Fibroblast of villous mesenchyme (primary cell): ENCODE measurements around a stretch of chr16.

DNA sequence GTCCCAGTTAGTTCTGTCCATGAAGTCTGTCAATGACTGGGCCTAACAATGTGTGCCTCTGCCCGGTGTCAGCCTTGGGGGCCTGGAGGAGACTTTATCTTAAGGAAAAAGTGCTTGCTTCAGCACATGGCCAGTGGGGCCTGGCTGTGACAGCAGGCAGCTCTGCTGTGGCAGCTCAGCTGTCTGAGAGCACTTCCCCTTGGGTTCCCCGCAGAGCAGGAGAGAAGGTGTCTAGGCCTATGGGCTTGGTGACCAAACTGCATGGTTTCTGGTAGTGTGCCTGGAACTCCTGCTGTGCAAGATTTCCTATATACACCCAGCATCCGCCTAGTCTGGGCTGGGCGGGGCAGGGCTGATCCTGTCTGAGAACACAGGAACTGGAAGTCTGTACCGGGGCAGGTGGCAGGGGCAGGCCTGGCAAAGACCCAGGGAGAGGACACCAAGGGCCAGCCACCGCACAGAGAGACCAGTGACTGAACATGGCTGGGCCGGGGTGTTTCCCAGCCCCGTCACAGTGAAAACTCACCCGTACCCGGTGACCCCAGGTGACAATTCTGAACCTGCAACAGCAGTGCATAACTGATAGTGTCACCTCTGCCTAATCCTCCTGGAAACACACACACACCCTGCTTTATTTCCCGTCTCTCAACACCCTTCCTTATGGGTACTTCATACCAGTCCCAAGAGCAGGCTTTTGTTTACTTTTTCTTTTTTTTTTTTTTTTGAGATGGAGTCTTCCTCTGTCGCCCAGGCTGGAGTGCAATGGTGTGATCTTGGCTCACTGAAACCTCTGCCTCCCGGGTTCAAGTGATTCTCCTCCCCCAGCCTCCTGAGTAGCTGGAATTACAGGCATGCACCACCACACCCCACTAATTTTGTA is 39.4 kb downstream of the CHD9 start:
- CAGE, long polyA plus RNA: no peak

DNA sequence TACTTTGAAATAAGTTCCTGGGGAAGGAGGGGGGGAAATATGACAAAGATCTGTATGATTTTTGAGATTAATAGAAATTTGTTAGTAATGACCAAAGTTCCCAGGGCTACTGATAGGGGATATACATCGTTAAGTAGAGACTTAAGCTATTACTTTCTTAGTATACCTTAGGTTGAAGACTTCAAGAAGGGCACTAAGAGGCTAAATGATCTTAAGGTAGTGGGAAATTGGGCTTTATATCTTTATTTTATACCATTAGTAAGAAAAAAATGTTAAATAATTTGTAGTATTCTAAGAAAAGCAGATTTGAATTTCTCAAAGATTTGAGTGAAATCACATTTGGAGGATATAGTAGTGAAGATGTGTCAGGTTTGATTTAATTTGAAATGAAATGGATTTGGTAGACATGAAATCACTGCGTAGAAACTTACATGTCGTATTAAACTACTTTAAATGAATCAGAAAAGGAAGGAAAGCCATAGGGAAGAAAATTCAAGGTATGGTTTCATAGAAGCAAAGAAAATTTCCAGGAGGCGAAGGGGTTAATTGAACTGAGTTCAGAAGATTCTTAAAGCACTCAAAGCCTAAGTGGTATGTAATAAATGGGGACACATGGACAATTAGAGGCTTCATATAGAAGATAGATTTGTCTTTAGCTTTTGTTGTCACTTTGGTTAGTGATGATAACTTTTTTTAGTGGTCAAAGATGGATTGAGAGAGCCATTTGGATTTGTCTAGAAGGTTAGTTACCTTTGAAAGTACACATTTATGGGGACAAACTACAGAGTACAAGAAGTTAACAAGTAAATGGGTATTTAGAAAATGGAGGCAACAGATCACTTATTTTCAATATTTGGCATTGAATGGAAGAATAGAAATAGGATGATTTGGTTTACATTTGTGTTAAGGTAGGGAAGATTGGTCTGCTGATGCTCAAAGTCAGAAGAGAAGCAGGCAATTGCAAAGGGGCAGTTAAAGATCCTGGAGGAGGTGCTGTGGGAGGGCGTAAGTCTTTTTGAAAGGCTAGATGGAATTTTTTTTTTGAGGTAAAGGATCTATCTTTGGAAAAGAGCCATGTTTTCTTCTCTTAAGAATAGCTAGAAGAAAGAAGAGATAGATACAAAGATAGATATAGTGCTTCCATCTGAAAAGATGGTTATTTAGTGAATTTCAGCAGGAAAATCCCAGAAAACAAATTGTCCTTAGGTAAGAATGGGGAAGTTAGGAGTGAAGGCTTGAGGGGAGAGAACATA is 83.6 kb downstream of the CHD9 start:
- CAGE, long polyA plus RNA: no peak

DNA sequence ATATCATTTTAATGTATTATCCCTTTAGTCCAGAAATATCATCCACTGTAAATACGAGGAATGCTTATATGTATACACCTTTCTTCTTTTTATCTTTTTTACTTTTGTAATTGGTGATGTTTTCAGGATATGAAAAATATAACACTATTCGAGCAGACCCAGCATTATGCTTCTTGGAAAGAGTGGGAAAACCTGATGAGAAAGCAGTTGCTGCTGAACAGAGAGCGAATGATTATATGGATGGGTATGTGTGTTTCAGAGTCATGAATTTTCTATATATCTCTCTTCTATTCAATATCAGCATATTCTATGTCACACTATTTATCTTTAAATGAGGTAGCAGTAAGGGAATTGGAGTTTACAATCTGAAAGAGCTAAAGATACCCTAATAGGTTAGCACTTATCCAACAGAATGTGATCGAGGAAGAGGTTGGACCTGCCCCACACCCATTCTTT is 148.1 kb upstream of the RBL2 start:
- CAGE, long polyA plus RNA: no peak

DNA sequence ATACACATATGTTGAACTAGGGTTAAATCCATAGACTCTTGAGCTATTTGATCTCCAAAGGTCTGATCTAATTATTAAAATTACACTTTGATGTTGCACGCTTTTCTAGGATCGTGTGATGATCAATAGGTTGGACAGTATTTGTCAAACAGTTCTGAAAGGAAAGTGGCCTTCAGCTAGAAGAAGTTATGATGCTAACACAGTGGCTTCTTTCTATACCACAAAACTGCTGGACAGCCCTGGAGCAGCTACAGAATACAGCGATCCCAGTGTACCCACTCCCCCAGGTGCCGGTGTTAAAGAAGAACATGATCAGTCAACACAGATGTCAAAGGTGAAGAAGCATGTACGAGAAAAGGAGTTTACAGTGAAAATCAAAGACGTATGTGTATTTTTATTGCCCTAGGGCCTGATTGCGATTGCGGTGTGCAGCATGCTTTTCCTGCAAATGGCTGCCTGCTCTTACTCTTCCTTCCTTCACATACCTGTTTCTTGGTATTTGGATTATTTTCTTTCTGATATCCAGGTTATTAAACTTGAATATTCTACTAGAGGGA is 126.6 kb upstream of the RBL2 start:
- CAGE, long polyA plus RNA: no peak

GRCh38 chr16:53433444-53433897 is 800 bp upstream of the RBL2 start:
- CAGE, long polyA plus RNA: no peak

DNA sequence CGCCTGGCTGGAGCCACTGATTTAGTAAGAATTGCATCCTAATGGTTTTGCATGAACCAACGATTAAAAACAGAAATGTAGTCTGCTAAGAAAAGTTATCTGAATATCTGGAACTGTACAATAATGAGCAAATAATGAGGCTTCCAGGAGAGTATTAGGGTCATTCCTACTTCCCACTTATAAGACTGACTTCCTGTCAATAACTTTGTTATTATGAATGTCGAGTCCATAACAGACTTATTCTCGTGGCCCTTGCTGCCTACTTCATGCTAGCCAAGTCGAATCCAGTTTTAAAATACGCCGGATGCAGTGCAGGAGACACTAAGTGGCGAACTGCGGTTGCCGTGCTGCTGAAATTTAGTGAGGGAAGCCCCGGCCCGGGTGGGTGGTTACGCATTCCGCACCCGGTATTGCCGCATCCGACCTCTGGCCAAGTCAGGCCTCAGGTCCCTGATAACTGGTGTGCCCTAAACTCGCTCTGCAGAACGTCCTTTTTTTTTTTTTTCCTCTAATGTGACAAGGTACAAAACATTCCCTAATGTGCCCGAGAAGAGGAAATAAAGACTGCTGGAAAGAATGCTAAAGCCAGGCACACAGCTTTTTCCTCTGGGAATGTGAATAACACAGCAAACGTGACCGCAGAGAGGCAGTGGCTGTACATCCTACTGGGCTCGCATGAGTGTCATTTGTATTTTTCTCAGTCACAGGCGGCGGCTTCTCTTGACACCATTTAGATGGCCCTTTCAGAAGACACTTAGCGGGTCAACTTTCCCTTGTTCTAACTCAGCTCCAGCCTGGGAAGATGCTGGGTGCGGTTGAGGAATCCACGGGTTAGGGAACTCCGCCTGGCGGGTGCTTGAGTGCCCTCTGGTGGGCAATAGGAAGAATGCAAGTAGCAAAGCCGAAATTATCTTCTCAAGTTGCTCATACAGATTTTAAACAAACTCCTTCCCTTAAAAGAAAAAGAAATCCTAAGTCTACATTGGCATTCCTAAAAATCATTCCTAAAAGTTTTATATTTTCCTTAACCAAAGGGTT is 7.1 kb upstream of the AKTIP start:
- CAGE, long polyA plus RNA: no peak

GRCh38 chr16:53550133-53550528 is 47.1 kb upstream of the AKTIP start:
- CAGE, long polyA plus RNA: no peak

- CAGE, long polyA plus RNA: no peak
Observed at GRCh38 chr16:53822907-53823583, 119.1 kb downstream of the FTO start.

DNA sequence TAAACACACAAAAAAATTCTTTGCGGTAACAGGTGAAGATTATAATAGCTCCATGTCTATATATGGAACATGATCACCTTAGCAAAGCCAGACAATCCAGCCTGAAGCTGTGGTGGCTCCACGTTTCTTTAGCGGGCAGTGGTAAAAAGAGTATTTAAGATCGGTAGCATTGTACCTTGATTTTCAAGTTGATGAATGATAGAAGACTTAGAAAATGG is 182.8 kb downstream of the FTO start:
- CAGE, long polyA plus RNA: no peak

- CAGE, long polyA plus RNA: no peak
Observed at GRCh38 chr16:53973178-53973830, 269.3 kb downstream of the FTO start.

GRCh38 chr16:54178254-54178837 is 108.2 kb downstream of the IRX3 start:
- CAGE, long polyA plus RNA: no peak

DNA sequence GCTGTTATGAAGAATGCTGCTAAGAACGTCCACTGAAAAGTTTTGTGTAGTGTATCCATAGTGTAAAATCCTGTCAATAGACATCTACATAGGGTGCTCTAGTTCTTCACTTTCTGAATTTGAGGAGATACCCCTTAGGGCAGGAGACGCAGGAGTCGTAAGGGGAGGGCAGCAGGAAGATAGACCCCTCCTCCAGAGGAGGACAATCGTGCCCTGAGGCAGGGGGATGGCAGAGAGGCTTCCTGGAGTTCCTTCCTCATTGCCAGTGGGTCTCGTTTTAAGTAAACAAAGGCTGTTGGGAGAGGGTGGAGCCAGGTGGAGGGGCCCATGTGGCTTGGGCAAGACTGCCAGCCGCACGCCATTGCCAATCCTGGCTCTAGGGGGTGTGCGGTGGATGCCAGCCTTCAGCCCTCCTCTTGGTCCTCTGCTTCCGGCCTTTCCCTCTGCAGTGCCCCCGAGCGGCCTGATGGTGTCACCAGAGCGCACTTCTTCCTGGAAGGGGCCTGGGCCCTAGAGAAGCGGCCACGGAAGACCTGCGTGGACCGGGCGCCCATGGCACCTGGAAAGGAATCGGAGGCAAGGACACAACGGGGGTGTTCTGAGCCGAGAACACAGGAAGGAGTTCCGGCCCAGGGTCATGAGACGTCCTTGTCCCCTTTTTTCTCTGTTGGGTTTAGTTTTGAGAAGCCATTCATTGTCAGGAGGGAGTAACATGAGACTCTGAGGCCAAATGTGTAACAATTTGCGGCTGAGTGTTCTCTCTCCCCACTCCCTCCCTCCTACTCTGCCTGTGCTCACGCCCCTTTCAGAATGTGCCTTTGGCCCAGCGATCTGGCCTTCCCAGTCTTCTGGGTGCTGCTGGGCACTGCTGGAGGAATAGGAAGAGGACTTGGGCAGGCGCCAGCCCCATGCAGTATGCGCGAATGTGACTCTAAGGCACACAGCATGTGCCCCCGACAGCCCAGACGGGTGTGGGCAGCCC is 92.9 kb downstream of the IRX3 start:
- CAGE, long polyA plus RNA: no peak

GRCh38 chr16:54266357-54267048 is 20.1 kb downstream of the IRX3 start:
- CAGE, long polyA plus RNA: no peak

- CAGE, long polyA plus RNA: no peak
Observed at GRCh38 chr16:54284253-54284797, 2.3 kb downstream of the IRX3 start.

GRCh38 chr16:54430186-54431066 is 143.8 kb upstream of the IRX3 start:
- CAGE, long polyA plus RNA: no peak

DNA sequence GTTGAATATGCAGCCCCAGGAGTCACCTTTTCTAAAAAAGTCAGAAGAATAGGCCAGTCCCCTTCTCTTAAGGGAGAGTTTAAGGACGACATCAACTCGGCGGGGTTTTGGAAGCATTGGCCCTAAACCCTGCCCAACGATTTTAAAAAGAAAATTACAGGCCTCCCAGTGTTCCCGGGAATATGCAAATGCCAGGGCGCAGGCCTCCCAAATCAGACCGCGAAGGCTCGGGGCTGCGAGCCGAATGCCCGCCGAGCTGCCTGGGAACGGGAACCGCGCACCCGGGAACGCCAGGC is 5.5 kb downstream of the IRX5 start:
- CAGE, long polyA plus RNA: no peak

- CAGE, long polyA plus RNA: no peak
Observed at GRCh38 chr16:55012812-55013158, 82.1 kb downstream of the IRX5 start.

DNA sequence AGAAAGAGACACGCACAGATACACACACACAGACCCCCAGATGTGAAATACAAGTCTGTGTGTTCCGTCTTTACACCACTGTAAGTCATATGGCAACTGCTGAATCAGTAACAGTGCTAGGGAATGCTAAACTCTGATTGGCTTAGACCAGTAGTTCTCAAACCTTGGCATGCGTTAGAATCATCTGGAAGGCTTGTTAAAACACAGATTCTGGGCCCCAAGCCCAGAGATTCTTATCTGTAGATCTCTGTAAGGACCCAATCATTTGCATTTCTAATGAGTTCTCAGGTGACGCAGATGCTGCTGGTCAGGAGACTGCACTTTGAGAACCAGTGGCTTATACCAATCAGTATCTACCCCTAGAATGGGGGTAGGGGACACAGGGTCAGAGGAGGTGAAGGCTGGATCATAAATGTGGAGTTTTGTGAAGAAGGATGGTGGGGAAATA is 12.9 kb upstream of the LPCAT2 start:
- CAGE, long polyA plus RNA: no peak

DNA sequence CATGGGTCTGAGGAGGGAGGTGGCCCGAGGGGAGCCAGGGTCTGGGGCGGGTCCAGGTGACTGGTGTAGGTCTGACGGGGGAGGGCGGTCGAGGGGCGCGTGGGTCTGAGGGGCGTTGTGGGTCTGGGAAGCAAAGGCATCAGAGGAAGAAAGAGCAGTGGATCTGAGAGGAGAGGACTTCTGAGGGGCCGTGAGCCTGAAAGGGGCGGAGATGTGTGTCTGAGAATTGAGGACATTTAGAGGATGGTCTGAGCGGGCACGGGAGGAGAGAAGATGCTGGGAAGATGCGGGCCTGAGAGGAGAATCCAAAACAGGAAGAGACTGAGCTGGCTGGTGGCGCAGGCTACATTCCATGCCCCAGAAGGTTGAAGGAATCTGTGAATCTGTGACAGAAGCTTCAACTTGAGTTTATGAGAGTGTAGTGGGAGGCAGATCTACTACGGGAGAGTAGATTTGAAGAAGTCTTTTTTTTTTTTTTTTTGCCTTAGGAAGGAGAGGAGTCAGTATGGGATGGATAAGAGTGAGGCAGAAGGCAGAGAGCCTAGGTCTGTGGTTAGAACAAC is 737 bp downstream of the LPCAT2 start:
- CAGE, long polyA plus RNA: no peak

DNA sequence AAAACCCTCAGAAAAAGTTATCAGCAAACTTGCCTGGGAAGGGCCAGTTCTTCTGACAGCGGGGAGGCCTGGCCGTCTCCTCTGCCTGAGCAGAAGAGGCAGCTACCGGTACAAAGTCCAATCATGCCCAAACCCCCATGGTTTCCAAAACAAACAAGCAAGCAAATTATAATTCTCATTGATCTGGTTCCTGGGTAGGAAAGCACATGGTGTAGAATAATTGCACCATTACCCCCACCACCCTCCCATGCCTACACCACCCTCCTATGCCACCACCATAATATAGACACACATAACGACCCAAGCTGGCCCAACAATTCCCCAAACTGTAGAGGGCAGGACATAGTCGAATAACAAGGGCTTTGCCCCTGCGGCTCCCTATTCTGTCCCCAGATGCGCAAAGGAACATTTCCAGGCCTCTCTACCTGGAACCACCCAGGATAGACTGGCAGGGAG is 3.4 kb downstream of the CES5A start:
- CAGE, long polyA plus RNA: no peak